ENCODE data around the genes PUS10 and SANBR.

DNA sequence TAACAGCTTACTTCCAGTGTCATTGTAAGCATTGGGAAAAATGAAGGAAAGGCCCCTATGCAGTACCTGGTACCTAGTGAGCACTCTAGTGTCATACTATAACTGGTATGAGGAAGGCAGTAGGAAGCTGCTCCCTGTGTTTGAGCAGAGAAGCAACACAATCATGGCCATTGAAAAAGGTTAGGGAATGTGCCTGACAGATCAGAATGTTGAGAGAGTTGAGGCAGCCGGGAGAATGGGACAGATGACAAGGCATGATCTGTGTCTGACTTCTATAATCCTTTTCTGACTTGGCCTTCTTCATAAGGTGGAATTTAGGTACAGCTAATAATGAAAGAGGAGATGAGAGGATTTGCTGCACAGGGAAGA lies 52.3 kb downstream of the CCDC85A start:
- PRO-cap: no peak
- RAMPAGE, long total RNA, 4 experiments: no peak in any of the 4 experiments

DNA sequence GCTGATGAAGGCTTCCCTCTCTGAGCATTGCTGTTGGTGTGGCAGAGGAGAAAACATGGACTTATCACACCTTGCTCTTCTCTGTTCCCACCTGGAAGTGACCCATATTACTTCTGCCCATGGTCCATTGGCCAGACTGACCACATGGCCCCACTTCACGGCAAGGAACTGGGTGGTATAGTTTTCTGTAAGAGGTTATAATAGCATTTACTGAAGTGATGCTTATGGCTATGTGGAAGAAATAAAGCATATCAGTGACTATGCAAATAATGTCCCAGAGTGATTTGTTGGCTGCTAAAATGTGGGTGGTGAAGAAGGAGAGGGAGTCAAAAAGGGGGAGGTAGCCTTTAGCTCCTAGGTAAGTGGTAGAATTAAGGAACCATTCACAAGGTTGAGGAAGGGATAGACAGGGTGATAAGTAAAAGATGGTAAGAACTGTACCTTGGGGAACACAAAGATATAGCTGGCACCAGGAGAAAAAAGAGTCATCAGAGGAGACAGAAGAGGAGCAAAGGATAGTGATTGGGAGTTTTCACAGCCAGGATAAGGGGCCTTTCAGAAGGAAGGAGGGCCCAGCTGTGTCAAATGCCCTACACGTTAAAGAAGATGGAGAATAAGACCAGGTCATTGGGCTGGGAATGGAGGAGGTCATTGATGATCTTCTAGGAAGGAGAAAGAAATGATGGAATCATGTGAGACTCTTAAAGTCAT lies 71.4 kb downstream of the CCDC85A start:
- PRO-cap: no peak
- RAMPAGE, long total RNA, 4 experiments: no peak in any of the 4 experiments

DNA sequence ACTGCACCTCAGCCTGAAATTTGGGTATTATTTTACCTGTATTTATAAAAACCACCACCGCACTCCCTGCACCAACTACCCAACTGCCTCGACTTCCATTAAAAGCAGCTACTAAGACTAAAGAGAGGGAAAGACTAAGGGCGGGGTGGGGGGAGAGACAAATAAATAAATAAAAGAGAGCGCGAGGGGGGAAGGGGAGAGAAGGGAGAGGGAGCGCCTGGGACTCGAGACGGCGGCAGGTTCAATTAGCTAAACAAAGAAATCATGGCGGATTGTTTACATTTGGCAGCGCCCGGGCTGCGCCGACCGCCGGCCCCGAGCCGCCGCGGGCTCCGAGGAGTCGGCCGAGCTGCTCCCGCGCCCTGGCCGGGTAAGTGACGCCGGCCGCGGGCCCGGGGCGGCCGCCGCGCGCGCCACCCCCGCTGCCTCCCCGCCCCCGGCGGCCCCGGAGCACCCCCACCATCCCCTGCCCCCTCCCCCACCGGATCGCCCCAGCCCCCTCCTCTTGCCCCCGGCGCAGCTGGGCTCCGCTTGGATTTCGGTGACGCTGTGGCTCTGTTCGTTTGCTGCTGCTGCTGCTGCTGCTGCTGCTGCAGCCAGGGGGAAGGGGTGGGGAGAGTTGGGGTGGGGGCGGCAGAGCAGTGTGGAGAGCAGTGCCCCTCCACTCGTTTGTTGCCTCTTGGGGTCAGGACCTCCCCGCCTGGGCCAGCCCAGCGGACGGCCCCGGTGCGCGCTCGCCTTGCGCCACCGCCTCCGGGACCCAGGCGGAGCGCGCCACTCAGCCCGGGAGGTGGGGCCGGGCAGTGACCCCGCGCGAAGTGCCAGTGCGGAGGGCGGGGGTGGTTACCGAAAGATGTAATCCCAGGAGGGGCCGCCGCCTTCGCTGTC lies 187.2 kb upstream of the FANCL start:
- PRO-cap: no peak
- RAMPAGE, long total RNA, 4 experiments: no peak in any of the 4 experiments

DNA sequence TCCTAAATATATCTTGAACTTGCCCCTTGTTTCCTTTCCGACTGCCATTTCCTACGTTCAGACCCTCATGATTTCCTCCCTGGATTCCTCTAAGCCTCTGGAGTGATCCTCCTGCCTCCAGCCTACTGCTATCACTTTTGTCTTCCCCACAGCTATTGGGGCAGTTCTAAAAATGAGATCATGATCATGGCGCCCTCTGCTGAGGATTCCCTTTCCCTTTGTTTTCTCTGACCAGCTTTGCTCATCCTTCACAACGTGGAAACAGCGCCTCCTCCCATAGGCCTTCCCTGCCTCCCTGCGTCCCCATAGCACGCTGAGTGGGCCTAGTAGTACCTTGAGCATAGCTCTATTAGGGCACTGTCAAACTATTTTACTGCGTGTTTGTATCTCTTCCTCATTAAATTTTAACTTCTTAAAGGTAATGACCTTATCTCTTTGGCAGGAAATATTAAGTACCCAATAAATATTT lies 206.9 kb upstream of the FANCL start:
- PRO-cap: no peak
- RAMPAGE, long total RNA, 4 experiments: no peak in any of the 4 experiments

DNA sequence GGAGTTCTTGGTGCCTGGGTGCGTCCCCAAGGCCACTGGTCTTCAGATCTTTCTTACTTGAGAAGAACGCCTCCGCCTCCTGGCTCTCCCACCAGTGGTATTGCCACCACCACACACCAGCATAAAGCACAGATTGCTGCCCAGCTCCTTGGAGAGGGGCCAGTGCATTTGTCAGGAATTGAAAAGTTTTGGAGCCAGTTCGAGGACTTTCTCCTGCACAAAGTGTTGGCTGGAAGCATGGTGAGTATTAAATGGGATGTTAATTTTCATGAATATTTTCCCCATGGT lies 684.5 kb upstream of the FANCL start:
- PRO-cap: unidirectional peak, minus-strand start at position 88 of the sequence
- RAMPAGE, long total RNA, 4 experiments: no peak in any of the 4 experiments

GRCh38 chr2:60091863-60092504 lies 461.5 kb downstream of the BCL11A start:
- PRO-cap: bidirectional peak, plus-strand start at chr2:60092169, minus-strand start at chr2:60092080
- RAMPAGE, long total RNA, 4 experiments: no peak in any of the 4 experiments

DNA sequence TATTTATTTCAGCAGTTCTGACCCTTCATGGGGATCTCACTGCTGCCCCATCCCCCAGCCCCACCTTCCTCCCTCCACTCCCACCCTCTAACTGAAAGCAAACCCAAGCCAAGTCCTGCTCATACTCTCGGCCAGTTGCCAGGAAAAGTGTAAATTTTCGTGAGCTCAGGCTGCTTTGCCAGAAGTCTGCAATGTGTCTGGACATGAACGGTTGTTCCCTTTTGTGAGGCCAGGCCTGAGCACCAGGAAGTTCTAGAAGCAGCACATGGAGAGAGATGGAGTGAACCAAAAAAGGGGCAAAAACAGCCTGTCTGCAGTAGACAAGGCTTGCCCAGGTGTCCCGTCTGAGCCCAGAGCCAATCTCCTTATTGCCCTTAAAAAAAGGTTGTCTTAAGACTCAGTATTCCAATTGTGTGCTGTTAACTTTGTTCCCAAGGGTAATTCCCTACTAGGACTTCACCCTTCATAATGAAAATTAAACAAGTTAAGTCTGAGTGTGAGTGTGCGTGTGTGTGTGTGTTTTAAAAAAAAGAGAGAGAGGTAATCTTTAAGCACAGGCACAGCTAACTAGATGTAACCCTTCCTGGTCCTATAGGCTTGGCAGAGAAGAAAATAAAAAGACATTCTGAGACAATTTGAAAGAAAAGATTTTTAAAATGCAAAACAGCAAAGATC lies 247.1 kb downstream of the BCL11A start:
- PRO-cap: unidirectional peak, minus-strand start at position 364 of the sequence
- RAMPAGE, long total RNA, 4 experiments: no peak in any of the 4 experiments

DNA sequence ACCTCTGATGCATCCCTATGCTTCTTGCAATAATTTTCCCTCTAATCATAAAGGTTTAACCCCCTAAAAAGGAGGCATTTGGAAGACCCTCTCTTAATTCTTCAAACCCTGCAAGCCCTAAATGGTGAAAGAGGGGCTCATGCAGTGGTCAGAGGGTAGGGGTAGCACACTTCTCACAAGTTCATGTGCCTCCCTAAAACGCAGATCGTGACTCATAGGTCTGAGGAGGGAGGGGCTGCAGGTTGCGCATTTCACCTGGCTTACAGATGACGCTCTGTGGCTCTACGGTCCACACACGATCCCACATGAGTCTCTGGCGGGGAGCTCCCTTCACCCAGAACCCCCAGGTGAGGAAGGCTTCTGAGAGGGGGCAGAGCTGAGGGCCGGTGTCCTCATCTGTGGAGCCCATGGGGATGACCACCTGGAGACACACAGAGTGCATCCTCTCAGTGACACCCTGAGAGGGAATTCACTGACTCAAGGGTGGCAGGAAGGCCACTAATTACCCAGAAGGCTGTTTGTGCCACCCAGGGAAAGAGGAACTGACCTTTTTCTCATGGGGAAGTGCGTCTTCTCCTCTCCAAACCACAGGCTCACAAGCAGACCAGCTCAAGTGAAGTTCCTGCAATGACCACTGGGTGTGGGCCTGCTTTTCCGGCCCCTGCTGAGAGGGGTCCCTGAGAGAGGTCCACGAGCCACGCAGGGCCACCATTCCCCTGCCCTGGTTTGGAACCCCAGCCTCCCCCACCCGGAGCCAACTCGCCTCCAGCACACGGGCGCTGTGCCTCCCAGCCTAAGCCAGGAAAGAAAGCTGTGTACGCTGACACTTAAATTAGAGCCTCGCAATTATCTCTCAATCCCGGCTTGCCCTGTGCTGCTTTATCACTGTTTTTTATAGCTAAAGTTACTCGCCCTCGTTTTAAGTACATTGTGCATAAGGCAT lies 114.2 kb downstream of the BCL11A start:
- PRO-cap: unidirectional peak, plus-strand start at position 265 of the sequence; bidirectional peak, plus-strand start at position 667 of the sequence, minus-strand start at position 459 of the sequence
- RAMPAGE, long total RNA, 4 experiments: no peak in any of the 4 experiments

DNA sequence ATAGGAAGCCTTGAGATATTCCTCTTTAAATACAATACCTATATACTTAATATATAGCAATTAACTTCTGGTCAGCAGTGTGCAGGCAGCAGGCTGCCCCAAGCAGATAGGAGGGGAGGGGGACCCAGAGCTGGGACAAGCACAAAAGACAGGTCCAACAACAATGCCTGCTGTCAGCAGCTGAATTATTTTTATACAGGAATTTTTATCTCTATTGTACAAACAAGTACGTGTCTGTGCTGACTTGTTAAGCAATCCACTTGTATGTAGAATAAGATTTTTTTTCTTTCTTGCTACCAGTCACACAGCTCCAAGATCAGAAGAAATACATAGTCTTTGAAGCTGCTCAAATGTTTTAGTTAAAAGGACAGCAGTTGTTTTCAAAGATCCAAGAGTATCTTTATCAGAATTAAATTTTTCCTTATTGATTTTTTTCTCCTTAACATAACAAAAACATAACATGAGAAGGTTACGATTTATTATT lies 16.7 kb downstream of the BCL11A start:
- PRO-cap: no peak
- RAMPAGE, long total RNA, 4 experiments: no peak in any of the 4 experiments

DNA sequence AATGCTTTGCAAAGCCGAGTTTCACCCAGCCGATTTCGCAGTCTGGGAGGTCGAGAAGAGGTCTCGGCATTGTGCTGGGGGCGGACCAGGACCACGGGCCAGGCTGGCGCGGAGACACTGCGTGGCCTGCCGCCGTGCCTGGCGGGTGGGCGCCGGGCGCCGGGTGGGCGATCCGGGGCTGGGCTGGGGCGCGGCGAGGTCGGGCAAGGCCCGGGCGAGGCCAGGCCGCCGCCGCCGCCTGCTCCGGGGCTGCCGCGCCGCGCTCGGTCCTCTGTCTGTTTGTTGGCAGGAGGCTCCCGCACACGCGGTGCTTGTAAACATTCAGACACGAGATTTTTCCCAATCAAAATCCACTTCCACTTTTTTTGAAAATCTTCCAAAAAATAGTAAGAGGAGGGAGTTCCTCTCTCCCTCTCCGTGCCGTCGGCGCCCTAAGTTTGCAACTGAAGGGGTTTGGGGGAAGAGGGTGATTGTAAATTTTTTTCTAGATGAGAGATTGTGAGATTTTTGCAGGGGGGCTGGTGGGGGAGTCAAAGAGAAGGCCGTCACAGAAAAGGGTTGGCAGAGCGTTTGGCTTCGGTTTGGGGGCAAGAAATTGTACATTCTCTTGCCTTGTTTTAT lies 1.7 kb downstream of the BCL11A start:
- PRO-cap: bidirectional peak, plus-strand start at position 282 of the sequence, minus-strand start at position 284 of the sequence; bidirectional peak, plus-strand start outside the sequence, minus-strand start at position 445 of the sequence
- RAMPAGE, long total RNA, 4 experiments: no peak in any of the 4 experiments

DNA sequence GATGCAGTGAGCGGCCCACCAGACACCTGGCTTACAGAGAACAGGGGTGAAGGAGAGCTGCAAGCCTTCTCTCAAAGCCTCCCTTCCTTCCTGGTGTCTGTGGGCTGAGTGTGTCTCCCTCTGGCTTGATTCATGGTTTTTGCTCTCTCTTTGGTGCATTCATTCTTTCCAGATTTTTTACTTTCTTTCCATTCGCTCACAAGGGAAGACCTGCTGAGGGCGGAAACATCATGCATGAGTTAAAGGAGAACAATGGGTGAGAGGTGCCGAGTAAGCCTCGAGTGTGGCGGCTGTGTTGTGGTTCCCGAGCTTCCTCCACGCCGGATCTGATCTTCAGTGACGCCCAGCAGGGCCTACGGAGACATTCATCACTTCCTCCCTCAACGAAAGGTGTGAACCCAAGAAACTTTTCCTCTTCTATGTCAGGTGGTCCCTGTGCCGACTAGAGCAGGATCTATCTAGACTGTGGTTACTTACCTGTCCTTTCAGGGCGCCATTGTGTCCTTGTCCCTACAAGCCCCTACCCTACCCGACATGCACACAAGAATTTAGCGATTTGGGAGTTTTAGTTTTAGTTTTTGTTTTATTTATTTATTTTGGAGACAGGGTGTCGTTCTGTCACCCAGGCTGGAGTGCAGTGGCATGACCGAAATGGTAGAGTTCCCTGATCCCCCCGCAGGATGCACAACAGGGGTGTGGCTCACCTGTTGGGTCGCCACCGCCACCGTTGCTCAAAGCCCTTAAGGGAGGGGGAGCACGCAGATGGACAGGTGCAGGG lies 61.8 kb upstream of the REL start:
- PRO-cap: no peak
- RAMPAGE, long total RNA, 4 experiments: no peak in any of the 4 experiments

GRCh38 chr2:60880697-60880970 lies 740 bp upstream of the REL start:
- PRO-cap: no peak
- RAMPAGE, long total RNA, 4 experiments: no peak in any of the 4 experiments

GRCh38 chr2:60885455-60886119 lies 4.2 kb downstream of the REL start:
- PRO-cap: unidirectional peak, minus-strand start at chr2:60885747
- RAMPAGE, long total RNA, 4 experiments: no peak in any of the 4 experiments

- PRO-cap: bidirectional peak, plus-strand start at chr2:61018363, minus-strand start at chr2:61018145
- RAMPAGE, long total RNA, 4 experiments: start-site peak on the minus strand in 4 of 4 experiments, at chr2:61018073-61018294 at its widest, 16 to 159 reads per replicate
Measured at GRCh38 chr2:61017783-61018467, at the start of gene PUS10. Gene PUS10, minus strand, starts transcription at chr2:61018255.

DNA sequence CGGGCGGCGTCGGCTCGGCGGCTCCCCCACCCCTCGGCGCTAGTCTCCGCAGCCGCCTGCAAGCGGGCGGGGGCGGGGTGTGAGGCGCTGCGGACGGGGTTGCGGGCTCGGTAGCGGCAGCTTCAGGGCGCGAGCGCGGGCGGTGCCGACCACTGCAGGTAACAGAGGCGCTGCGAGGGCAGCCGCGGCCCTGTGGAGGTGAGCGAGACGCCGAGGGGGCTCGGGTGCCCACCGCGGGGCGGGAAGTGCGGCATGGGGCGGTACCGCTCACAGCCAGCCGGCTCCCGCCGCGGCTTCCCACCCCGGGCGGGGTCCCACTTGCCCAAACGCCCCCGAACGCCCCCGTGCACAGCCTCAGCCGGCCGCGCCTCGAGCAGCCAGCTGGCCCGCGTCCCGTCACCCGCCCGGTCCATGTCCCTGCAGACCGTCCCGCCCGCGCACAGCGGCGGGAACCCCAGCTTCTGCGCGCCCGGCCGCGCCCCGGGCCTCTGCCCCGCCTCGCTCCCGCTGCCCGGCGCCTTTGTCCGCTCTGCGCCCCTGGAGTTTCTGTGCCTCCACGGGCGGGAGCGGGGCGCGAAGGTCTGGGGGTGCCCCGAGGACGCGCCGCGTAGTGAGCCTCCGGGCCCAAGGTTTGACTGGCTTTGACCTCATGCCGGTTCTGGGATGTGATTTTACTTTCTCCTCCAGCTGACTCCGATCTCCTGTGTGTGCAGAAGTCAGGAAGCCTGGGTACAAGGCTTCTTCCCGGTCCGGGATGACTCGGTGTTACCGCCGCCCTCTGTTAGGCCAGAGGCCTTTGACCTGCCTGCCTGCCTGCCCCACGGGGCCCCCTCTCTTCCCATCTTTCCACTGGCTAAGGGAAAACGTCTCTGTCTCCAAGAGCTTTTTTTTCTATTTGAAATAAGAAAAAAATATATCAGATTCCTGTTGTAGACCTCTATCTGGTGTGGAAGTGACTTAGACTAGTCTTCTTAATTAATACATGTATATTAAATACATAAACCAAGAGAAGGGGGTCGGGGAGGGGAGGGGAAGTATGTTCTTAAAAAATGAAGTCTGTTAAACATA lies at the start of gene SANBR:
SANBR (plus strand) TSS at position 42 of the 1,068 bp plus-strand sequence.
- PRO-cap: bidirectional peak, plus-strand start at position 61 of the sequence, minus-strand start outside the sequence; bidirectional peak, plus-strand start at position 542 of the sequence, minus-strand start at position 495 of the sequence; bidirectional peak, plus-strand start at position 742 of the sequence, minus-strand start at position 709 of the sequence
- RAMPAGE, long total RNA, 4 experiments: start-site peak on the plus strand in 2 of 4 experiments, centred at positions 70 to 103 of the sequence, 43 to 50 reads per replicate

GRCh38 chr2:61177600-61178175 lies 15.7 kb downstream of the C2orf74 start:
- PRO-cap: no peak
- RAMPAGE, long total RNA, 4 experiments: no peak in any of the 4 experiments

- PRO-cap: no peak
- RAMPAGE, long total RNA, 4 experiments: no peak in any of the 4 experiments
Measured at GRCh38 chr2:61187853-61188806, 26.1 kb downstream of the C2orf74 start.

- PRO-cap: no peak
- RAMPAGE, long total RNA, 4 experiments: no peak in any of the 4 experiments
Measured at GRCh38 chr2:61288065-61288460, 126.1 kb downstream of the C2orf74 start.

GRCh38 chr2:61350211-61350591 lies 120.7 kb downstream of the USP34 start:
- PRO-cap: no peak
- RAMPAGE, long total RNA, 4 experiments: start-site peak on the minus strand in 2 of 4 experiments, at chr2:61350266-61350387 at its widest, 23 to 30 reads per replicate

- PRO-cap: no peak
- RAMPAGE, long total RNA, 4 experiments: no peak in any of the 4 experiments
Measured at GRCh38 chr2:61471884-61472340, 1.0 kb upstream of the USP34 start.

Data from transverse colon (tissue), 4 donors.